Thoracic aorta (tissue), 1 donor: ENCODE measurements around the genes CCDC134 and NAGA.

- RAMPAGE, long total RNA = start-site peak on the plus strand at chr22:41800608-41800638, 17 reads
Measured at GRCh38 chr22:41799579-41800819, at the start of gene CCDC134. Gene CCDC134, plus strand, starts transcription at chr22:41800679.

DNA sequence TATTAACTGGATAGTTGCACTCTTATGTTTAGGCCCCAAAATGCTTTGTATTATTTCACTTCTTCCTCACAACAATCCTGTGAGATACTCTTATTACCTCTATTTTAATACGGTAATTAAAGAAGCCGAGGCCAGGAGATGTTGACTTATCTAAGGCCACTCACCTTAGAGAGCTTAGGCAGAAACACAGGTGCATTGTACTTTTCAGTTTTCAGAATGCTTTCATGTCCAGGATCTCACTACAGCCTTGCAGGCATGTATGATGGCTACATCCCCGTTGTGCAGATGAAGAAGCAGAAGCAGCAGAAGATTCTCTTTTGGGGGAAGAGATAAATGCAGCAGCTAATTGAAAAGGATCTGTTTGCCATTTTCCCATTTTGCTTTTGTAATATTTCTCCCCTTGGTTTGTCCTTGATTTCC, 1.4 kb downstream of the SREBF2 start:
- RAMPAGE, long total RNA = no peak

DNA sequence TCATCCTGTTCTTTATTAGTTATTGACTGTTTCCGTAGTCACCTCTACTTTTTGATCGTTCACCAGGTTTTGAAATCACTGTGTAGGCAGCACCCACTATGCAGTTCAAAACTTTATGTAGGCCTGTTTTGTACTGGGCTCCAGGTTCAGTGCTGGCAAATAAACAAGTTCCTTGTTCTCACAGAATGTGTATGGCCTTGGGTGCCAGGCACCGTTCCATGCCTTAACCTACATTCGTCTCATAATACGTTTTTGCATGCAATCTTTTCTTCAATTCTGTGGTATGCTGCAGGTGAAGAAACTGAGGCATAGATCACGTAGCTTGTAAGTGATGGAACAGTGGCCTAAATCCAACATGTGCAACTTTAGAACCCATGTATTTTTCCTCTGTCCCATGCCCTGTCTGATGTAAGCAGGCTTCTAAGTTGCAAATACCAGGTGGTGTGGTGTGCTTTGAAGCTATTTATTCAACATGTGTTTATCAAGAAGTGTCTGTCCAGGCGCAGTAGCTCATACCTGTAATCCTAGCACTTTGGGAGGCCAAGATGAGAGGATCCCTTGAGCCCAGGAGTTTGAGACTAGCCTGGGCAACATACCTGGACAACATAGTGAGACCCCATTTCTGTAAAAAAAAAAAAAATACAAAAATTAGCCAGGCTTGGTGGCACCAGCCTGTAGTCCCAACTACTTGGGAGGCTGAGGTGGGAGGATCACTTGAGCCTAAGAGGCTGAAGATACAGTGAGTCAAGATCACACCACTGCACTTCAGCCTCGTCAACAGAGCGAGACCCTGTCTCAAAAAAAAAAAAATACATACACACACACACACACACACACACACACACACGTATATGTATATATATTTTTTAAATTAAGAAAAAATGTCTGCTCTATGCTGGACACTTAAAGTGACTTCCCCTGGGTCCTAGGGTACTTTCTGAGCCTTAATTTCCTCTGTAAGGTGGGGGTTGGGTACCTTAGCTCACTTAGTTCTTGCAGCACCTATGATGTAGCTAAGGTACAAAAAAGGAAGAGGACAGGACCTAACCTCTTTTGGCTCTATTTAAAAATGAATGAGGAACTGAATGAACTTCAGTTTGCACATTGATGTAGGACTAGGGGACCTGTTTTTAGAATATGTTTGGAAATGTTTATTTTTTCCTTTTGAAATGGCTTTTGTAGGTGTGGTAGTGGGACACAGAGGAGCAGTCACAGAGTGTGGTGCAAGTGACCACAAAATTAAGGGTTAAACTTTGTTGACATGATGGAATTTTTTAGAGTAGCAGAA, 10.8 kb downstream of the SREBF2 start:
- RAMPAGE, long total RNA = no peak

GRCh38 chr22:41862581-41863318, 29.8 kb downstream of the SREBF2 start:
- RAMPAGE, long total RNA = no peak

DNA sequence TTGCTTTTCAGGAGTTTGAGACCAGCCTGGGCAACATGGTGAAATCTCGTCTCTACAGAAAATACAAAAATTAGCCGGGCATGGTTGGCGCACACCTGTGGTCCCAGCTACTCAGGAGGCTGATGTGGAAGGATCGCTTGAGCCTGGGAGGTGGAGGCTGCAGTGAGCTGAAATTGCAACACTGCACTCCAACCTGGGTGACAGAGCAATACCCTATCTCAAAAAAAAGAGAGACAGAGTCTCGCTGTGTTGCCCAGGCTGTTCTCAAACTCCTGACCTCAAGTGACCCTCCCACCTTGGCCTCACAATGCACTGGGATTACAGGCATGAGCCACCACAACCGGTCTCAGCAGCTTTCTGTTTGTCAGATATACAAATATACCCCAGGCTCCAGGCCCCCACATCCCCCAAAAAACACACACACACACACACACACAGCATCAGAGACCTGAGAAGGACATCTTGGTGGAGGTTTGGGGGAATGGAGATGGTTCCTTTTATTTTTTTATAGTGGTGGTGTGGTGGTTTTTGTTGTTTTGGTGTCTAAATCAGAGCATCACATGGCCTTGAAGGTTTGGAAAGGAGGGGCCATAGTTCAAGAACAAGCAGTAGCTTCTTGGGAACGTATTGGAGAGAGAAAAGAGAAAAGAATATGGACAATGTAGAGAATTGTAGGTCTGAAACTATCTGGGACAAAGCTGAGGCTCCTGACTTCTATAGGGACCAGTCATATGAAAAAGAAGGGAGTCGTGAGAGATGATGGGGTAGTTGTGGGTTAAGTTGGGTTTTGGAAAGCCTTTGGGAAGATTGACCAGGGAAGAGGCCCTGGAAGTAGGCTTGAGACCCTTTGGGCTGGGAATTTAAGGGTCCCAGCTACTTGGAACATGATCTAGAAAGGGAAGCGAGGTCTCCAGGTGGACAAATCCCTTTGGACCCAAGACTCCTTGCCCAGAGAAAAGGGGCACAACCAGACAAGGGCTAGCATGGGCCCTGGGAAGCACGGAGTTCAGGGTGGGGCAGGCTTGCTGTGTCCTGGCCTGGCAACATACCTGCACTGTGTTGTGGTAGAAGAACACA, 32.2 kb downstream of the SREBF2 start:
- RAMPAGE, long total RNA = no peak

GRCh38 chr22:41870821-41871352, 38.0 kb downstream of the SREBF2 start:
- RAMPAGE, long total RNA = no peak

DNA sequence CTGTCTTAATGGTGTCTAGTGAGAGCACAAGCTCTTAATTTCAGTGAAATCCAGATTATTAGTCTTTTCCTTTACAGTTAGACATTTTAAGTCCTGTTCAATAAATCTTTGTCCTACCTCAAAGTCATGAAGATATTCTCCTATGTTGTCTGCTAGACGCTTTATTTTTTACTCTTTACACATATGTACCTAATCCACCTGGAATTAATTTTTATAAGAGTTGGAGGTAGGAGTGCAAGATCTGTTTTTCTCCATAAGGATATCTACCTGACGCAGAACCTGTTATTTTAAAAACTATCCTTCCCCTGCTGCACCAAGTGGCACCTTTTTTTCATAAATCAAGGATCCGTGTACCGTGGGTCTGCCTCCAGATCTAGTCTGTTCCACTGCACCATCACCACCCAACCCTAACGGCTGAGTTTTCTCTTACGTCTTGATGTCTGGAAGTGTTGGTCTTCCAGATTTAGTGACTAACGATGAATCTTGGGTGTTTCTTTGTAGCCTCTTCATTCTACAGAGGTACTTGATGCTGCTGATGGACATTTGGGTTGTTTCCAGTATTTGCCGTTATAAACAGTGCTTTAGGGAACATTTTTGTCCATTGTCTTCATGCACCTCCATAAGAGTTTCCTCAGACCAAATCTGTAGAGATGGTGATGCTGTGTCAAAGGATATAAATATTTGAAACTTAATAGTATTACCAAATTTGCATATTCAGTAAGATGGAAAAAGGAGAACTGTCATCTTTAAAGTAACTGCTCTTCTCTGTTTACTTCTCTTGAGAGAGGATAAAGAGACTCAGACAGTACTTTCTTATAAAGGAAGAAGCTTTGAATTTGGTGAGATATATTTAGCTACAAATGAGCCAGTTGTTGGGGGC, 26.5 kb downstream of the SHISA8 start:
- RAMPAGE, long total RNA = no peak

DNA sequence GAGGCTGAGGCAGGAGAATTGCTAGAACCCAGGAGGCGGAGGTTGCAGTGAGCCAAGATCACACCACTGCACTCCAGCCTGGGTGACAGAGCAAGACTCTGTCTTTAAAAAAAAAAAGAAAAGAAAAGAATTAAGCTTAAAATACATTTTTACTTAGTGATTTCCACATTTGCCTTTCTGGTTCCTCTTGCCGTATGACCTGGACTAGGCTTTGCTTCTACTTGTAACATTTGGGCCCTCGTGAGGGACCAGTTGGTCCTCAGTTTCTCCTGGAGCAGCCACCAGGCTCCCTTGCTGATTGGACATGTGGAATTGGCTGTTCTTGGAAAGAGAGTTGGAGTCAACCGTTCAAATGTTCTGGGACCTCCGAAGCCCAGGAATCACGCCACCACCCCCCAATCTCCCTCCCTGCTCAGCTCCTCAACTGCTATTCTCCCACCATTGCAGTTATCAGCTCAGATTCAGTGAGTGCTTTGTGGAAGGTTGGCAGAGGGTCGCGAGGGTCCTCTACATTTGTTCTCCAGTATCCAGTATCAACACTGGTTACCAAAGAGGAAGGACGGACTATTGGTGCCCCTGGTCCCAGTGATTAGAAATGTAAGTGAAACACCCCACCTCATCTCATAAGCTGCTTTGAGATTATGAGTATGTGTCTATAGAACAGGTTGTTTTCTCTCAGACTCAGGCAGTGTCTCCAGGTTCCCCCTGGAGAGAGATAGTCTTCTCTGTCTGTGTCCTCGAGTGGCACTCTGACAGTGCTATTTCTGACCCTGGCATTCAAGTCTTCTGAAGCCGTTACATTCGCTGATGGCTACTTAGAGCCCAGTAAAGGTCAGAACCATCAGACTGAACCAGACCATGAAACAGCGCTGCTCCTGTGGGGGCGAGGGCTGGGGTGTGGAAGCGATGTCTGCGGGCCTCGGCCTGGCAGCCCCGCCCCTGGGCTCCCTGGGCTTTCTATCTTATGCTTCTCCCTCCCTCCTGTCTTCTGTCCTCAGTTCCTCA, 23.8 kb downstream of the SHISA8 start:
- RAMPAGE, long total RNA = no peak

DNA sequence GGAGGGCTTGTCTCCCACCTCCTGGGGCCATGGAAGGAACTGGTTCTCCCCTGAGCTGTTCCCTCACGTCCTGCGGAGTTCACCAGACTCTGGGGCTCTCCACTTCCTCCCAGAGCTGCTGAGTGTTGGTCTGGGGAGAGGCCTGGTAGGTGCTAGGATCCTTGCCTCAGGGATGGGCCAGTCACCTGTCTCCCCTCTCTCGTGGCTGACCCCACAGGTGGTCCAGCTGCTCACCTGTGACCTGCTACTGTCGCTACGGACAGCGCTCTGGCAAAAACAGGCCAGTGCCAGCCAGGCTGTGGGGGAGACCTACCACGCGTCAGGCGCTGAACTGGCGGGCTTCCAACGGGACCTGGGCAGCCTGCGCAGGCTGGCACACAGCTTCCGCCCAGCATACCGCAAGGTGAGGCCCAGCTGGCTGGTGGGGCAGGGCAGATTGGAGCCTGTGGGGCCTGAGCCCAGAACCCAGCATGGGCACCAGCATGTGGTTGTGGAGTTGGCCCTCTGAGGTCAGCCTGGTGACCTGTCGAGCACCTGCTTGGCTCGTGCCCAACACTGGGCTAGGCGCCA, 12.0 kb downstream of the SHISA8 start:
- RAMPAGE, long total RNA = no peak

GRCh38 chr22:42022476-42022902, 23.9 kb downstream of the WBP2NL start:
- RAMPAGE, long total RNA = no peak

DNA sequence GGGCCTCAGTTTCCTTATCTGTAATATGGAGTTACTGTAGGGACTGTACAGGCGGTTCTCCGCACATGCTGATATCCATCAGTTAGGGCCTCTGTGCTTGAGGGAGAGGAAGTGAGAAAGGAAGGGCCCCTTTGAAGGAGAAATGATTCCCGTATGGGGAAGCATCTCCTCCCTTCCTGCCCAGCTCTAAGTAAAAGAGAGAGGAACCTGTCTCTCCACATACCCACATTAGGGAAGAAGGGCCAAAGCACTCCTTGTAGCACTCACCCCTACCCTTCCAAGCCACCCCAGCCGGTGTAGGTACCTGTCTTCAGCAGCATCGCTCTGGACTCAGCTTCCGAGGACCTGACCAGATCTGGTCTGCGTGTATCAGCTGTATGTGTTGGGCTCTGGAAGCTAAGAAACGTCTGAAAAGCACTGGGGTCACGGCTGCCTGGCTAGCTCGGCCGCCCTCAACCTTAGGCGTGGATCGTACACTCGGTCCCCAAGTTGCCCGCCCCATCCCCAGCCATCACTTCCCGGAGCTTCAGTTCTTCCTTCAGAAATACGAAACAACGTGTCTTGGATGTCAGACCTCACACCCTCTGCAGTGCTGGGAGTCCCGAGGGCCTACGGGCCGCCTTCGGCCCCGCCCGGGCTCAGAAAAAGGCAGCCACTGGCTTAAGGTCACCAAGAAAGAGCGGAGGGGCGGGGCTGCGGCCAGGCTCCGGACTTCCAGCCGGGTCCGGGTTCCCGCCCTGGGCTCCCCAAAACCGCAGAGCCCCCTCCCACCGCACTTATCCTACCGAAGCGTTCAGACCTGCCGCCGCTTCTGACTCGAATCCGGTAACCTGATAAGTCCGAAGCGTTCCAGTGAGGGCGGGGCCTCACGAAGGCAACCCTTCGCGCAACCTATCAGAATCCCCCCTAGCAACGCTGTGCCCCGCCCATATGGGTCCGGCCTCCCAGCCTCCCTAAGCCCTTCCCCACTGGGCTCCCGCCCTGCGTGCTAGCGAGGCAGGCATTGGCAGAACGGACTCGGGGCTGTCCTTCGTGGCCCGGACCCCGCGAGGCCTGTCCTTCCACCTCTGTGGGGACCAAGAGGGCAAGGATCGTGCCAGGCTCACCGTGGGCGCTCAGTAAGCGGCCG, at the start of gene NAGA:
Gene NAGA (minus strand): TSS at position 835 of the 1,129 bp plus-strand sequence.
- RAMPAGE, long total RNA = start-site peak on the minus strand centred at position 414 of the sequence, 123 bp wide, 30 reads; start-site peak on the minus strand centred at position 818 of the sequence, 29 bp wide, 44 reads

GRCh38 chr22:42082289-42082788, 2.8 kb downstream of the SMDT1 start:
- RAMPAGE, long total RNA = no peak

GRCh38 chr22:42091330-42091771, 779 bp upstream of the NDUFA6 start:
- RAMPAGE, long total RNA = no peak

GRCh38 chr22:42269133-42270105, 1.0 kb downstream of the TCF20 start:
- RAMPAGE, long total RNA = no peak

DNA sequence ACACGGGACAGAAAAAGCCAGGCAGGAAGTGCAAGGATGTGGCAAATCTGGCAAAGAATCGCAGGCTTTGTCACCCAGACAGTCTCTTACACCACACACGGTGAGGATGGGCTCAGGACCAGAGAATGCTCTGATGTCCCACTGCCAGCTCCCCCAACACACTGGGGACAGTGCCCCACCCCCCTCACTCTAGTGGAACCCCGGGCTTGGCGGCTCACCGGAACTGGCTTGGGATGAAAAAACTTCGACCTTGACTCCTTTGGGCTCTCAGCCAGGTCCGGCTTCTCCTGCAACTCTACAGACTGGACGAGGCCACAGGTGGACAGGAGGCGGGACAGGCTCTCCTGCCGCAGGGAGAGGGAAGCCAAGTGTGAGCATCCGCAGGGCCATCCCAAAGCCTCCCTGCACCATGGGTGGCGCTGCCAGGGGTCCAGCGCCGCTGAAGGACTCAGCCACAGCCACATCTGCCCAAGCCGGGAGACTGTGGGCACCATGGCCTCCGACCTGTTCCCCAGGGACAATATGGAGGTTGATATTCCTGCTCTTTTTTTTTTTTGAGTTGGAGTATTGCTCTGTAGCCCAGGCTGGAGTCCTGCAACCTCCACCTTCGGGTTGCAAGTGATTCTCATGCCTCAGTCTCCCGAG, 3.7 kb downstream of the RRP7A start:
- RAMPAGE, long total RNA = no peak

- RAMPAGE, long total RNA = no peak
Measured at GRCh38 chr22:42537094-42537753, 16.5 kb upstream of the SERHL2 start.

DNA sequence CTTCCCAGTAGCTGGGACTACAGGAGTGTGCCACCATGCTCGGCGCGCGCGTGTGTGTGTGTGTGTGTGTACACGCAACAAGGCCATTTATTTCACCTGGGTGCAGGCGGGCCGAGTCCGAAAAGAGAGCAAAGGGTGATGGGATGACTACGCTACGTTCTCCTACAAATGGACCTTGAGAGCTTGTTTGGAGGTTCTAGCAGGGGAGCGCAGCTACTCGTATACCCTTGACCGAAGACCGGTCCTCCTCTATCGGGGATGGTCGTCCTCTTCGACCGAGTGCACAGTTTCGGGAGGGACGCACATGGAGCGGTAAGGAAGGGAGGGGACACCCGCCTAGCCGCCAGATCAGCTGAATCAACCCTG, 11.1 kb downstream of the SERHL2 start:
- RAMPAGE, long total RNA = no peak

- RAMPAGE, long total RNA = no peak
Measured at GRCh38 chr22:42577670-42578179, 24.0 kb downstream of the SERHL2 start.

GRCh38 chr22:42602682-42603332, 11.9 kb downstream of the POLDIP3 start:
- RAMPAGE, long total RNA = no peak

DNA sequence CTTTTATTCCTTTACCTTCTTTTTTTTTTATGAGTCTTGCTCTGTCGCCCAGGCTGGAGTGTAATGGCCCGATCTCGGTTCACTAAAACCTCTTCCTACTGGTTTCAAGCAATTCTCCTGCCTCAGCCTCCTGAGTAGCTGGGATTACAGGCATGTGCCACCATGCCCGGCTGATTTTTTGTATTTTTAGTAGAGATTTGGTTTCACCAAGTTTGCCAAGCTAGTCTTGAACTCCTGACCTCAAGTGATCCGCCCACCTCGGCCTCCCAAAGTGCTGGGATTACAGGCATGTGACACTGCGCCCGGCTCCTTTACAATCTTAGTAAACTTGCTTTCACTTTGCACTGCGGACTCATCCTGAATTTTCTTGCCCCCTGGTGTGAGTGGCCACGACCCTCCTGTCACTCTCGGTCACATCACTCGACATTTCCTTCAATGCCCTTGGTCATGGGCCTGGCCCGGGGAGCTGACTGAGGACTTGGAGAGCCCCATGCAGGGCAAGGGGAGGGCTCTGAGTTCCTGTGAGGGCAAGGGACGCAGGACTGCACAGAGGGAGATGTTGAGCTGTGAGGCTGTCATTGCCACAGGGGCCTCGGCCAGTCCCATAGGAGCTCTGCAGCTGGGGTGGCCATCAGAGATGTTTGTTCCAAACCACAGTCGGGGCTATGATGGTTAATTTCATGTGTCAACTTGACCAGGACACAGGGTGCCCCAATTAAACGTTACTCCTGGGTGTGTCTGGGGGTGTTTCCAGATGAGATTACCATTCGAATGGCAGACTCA, 21.4 kb downstream of the A4GALT start:
- RAMPAGE, long total RNA = no peak